ENCODE measurements around the genes ARL15 and ESM1.

- RRBS = no CpG with 5 or more reads among the region's 8 CpGs
Measured at GRCh38 chr5:52909947-52910577, 79.1 kb upstream of the ITGA2 start.

DNA sequence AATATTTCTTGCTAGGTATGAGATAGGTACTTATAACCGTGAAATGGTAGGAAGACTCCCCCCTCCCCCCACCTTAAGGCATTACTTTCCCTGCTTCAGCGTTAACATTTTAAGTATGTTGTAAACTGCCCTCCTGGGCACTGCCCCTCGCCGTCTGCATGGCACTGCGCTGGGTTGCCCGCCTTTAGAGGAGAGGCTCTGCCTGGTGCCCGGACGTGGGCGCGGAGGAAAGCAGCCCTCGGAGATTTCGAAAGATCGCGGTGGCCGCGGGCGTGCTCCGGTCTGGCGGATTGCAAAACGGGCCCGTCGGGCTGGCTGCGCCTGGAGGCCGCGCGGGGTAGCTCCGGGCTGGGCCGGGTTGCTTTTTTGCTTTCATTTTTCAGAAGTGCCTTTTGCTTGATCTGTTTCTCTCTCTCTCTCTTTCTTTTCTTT lies 1.4 kb downstream of the FST start:
- RRBS = under 1% methylated on average over 21 of the region's 28 CpGs

- RRBS = no CpG with 5 or more reads among the region's 5 CpGs
Measured at GRCh38 chr5:53483955-53484555, 3.6 kb downstream of the FST start.

GRCh38 chr5:53885869-53886399 lies 325.5 kb downstream of the NDUFS4 start:
- RRBS = no CpG with 5 or more reads among the region's 4 CpGs

- RRBS = no CpG with 5 or more reads among the region's 2 CpGs
Measured at GRCh38 chr5:53911525-53911899, 351.1 kb downstream of the NDUFS4 start.

DNA sequence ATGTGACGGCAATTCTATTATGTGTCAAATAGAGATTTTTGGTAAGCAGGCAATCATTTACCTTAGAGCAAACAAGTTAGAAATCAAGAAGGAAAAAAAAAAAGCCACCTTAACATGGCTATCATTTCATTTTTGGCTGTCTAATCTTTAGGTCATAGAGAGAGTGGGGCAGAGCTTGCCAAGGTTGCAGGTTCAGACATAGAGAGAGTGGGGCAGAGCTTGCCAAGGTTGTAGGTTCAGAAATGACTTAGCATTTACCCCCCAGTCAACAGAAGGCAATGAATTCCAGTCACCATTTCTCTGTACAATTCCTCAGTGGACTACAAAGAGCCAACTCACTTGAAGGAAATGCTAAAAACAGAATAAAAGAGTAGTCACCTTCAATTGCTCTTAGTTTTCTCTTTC lies 264.9 kb downstream of the ARL15 start:
- RRBS = no CpG with 5 or more reads among the region's 1 CpG

- RRBS = no CpG with 5 or more reads among the region's 4 CpGs
Measured at GRCh38 chr5:54049888-54050645, 260.3 kb downstream of the ARL15 start.

GRCh38 chr5:54303728-54304182 lies 6.6 kb downstream of the ARL15 start:
- RRBS = no CpG with 5 or more reads among the region's 2 CpGs

DNA sequence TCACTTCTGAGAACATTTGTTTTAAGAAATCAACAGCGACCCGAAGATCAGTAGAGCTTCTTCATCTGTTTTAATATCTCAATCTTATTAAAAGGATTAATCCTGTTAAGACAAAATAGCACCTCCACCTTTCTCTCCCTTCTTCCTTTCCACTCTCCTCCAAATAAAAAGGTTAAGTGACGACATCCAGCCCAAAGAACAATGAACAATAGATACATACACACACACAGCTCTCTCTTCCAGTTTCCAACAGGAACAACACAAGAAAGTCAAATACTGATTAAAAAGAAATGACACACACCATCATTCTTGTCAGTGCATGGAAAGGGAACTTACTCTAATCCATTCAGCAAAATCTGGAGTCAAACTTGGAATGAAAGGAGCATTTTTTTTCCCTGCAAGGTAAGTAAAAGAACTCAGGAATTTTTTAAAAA lies 2.8 kb downstream of the ARL15 start:
- RRBS = no CpG with 5 or more reads among the region's 3 CpGs

DNA sequence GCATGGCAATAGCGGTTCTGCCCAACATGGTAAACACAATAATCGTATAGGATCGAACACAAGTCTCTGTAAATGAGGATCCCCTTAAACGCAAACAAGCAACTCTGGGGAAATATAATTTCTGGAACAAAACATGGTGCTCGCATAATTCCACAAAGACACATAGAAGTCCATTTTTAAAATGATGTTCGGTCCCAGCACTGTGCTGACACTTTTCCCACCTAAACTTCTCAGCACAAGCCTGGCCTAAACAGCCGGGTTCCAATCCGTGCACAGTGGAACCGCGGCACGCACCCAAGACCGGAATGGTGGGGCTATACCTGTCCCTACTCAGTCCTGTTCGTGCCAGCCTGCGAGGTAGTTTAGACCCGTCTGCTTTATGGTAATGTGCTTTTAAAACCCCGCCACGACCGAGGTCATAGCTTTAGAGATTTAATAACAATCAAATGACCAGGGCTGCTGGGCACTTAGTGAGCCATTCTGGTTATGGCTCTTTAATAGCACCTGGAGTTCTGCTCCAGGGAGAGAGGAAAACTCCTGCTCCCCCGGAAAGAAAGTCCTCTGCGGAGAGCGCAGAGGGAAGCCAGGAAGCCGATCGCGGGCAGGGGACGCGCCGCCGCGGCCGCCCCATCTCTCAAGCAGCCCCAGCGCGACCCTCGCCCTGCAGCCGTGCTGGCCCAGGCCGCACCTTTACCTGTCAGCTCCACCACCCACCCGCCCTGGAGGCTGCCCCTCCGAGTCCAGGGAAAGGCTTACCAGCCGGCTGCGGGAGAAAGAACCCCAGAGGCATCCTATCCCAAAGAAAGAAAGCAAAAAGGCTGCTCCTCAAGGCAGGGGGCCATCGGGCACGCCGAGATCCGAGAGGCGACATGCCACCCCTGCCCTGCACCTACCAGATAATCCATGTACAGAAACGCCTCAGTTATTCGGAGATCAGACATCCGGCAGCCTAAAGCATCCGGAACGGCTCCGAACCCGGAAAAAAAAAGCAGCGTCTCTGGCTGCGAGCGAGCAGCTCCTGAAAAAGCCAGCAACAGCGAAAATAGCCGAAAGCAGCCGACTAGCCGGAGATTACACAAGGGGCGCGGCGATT lies at the start of gene ARL15:
Gene ARL15, minus strand, starts transcription at position 1,035 of the 1,093 bp plus-strand sequence.
- RRBS = 2% methylated on average over 14 of the region's 61 CpGs

DNA sequence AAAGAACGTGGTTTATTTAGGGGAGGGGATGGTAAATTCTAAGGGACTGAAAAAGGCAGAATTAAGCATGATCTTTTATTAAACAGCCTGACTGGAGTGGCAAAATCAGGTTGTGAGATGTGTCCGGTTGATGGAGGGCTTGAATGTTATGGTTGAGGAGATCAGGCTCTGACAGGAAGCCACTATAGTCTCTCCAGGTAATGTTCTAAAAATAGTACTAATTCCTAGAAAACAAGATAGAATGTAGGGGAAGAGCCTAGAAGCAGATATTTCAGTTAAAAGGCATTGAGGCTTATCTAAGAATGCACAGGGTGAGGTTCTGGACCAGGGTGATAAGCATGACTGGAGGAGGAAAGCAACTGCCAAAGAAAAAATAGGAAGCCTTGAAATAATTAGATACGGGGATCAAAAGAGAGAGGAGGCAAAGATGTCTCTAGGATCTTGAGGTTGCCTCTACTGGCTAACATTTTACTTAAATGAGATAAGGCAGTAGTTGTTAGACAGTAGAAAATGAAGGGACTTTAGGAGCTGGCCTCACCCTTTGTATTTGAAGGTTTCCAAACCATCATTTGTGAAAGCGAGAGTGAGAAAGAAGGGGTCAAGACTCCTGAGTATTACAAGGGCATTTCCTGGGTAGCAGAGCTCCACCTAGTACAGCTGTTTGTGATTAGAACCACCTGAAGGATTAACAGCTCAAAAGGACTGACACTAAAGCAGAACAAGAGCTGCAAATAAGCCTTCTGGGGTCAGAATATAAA lies 15.3 kb upstream of the ARL15 start:
- RRBS = no CpG with 5 or more reads among the region's 4 CpGs

DNA sequence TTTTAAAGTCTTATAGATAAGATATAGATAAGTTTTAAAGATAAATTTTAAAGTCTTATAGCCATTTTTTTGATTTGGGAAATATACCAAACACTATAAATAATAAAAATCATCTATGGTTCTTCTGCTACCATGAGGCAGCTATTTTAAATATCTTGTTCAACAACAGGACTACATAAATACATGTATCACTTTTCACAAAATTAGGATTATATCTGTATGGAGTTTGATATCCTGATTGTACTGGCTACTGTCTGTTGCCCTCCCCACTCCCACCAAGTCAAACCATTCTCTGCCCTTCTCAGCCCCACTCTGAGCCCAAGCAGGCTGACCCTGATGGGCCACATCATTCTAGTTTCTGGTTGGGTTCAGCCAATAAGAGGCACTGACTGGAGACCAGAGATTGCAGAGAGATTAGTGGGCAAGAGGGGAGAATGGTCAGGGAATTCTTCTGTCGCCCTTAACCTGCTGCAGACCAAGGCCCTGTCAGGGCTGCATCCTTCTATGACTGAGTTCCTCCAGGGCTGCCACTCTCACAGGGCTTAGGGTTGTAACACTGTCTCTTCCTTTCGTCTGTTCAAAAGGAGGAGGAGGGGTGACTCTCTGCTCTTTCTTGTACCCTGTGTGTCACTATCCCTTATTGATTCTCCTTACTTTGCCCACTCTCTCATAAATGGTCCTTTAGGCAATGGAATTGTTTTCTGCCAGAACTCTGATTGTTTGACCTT lies 2.7 kb downstream of the HSPB3 start:
- RRBS = no CpG with 5 or more reads among the region's 2 CpGs

- RRBS = no CpG with 5 or more reads among the region's 5 CpGs
Measured at GRCh38 chr5:54737688-54738590, 220.4 kb downstream of the SNX18 start.

DNA sequence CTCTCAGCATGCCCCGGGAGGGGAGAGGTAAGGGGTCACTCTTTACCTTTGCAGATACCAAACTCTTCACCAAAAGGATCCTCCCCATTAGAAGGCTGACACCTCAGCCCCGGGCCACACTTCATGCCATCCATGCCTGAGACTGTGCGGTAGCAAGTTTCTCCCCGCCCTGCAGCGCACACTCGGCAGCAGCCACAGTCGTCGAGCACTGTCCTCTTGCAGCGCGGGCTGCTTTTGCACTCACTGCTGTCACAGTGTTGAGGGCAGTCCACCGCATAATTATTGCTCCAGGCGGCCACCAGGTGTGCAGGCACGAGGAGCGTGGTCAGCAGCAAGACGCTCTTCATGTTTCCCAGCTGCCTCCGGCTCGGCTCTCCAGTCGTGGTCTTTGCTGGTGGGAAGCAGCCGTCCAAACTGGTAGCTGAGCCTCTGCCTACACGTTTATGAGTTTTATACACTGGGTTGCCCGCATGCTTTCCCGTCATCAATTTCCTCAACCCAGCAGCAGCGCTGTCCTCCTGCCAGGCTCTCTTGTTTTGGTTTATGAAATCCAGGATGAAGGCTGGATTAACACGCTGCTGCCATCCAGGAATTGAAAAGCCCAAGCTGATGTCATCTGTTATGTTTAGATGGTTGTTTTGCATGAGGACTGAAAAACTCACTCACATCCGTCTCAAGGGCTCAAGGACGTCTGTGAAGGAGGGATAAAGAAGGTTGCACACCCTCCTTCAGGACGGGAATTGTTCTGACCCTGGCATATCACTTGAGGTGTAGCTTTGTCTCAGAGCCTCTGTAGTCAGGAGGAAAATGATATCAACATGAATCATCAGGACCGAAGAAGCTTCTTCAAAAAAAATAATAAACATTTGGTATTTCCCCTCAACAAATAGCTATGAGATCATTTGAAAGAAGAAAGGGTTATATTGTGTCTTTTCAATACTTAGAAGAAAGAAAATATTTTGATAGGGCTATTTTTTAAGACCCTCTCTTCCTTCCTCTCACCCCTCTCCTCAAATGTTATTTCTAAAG lies at the start of gene ESM1:
Gene ESM1, minus strand, starts transcription at position 423 of the 1,029 bp plus-strand sequence.
- RRBS = 28% methylated on average over 2 of the region's 28 CpGs

DNA sequence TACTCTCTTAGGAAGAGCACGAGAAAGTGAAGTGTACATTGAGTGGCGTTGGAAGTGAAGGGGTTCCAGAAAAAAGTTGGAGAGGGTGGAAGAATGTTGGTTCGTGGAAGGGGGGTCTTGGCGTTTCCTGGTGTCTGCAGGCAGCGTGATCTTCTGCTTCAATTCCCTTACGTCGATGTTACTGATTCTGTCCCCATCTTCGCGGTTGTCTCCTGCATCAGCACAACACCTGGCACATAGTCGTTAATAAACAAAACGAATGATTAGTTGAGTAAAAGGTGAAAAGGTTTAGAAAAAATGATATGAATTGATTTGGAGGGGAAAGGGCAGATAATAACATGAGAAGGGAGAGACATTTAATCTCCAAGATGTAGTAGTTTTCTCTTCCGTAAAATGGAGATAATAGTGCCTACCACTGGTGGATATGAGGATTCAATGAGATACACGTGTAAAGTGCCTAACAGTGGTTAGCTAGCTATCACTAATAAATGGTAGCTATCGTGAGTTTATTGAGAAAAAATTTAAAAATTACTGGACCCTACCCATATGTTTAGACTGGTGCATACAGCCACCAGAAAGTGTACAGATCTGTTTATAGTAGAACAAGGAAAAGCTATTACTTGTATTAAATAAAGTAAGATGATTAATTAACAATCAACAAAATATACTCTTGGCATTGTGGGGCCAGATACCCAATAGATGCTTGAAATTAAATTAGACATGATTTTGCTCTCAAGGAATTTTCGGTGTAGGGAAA lies 598 bp downstream of the MTREX start:
- RRBS = no CpG with 5 or more reads among the region's 15 CpGs

- RRBS = no CpG with 5 or more reads among the region's 2 CpGs
Measured at GRCh38 chr5:55391633-55392127, 83.9 kb downstream of the MTREX start.

- RRBS = no CpG with 5 or more reads among the region's 4 CpGs
Measured at GRCh38 chr5:55484266-55485065, 50.3 kb downstream of the PLPP1 start.

DNA sequence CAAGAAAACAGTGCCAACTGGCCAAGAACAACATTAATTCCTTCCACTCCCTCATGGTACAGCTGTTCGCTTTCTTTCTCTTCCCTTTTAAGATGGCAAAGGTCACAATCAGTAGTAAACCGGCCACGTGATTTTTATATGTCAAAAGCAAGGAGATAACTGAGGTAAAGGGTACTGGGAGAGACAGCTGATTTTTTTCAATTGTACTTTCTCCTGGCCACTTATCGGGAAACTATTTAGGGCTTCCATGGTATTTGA lies 25.0 kb downstream of the PLPP1 start:
- RRBS = no CpG with 5 or more reads among the region's 4 CpGs